Cytotoxic T cell (primary cell): ENCODE results near the genes TMEM260 and ACTR10.

DNA sequence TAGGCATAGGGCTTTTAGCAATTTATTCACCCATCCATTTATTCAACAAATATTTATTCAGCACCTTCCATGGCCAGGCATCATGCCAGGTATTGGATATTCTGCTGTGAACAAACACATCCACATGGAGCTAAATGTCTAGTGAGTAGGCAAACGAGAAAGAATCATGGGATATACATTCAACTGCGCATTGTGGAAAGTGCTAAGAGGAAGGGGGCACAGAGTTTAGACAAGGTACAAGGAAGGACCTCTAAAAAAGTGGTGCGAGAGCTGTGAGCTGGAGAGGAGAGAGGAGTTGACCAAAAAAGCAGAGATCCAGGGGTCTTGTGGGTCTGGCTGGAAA, 63.7 kb downstream of the PELI2 start:
- PRO-cap, 2 experiments, result no peak in any of the 2 experiments

- PRO-cap, 2 experiments, result no peak in any of the 2 experiments
Observed at GRCh38 chr14:56333544-56334109, 215.4 kb downstream of the PELI2 start.

- PRO-cap, 2 experiments, result peak in 2 of 2 experiments; most common plus-strand start chr14:56579826 (in 2); most common minus-strand start chr14:56580237 (in 1)
Observed at GRCh38 chr14:56579085-56580404, at the start of gene TMEM260. Gene TMEM260 (plus strand): TSS chr14:56579798.

- PRO-cap, 2 experiments, result no peak in any of the 2 experiments
Observed at GRCh38 chr14:56589862-56590565, 10.4 kb downstream of the TMEM260 start.

- PRO-cap, 2 experiments, result no peak in any of the 2 experiments
Observed at GRCh38 chr14:56597539-56598436, 18.2 kb downstream of the TMEM260 start.

DNA sequence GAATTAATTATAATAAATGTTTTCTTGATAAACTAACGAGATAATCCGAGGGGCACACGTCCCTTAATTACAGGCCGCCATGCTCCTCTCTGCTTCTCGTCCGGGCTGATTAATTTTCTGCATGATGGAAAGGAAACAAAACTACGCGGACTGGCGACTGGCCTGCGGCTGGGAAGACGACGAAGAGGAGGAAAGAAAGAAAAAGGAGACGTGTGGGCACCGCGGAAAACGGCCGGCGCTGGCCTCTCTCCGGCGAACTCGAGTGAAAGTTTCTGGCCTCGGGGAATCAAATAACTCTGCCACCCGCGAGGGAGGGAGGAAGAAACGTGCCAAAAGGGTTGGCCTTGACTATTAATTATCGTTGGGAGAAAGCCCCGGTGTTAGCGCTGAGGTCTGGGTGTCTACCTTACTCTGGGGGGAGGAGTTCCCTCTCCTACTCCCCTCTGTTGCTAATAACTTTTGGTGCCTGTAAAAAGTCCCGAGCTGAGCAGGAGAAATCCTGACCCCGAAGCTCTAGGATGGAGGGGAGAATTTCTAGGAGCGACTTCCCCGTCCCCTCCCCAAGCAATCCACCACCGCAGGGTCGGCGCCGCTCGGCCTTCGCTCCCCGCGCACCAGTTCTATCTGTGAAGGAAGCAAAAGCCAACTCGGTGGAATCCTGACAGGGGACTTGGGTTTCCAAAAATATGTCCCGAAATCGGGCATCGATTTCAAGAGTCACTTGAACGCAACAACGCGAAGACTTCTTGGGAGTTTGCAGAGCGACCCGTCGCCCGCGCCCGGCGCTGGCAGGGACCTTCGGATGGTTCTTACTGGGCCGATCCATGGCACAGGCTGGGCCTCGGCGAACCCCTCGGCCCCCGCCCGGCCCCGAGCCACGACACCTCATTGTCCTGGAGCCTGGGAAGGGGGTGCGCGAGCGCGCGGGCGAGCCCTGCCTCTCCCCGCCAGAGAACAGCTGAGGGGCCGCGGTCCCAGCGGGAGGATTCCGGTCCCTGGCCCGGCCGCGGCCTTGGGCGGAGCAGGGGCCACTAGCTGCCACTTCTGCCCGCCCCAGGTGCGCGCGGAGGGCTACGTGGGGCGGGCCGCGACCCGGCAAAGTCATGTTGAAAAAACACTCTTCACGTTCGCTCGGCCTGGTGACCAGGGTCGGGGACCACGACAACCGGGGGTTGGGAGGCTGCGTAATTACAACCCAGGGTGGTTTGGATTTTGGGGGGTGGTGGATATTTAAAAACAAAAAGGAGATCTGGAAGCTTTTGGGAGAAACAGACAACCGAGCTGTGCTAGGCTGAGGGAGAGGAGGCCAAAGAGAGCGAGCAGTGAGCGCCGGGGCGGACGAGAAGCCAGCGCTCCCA, 1.6 kb downstream of the OTX2 start:
- PRO-cap, 2 experiments, result no peak in any of the 2 experiments

- PRO-cap, 2 experiments, result no peak in any of the 2 experiments
Observed at GRCh38 chr14:57982681-57983250, 116.9 kb upstream of the SLC35F4 start.

- PRO-cap, 2 experiments, result no peak in any of the 2 experiments
Observed at GRCh38 chr14:57999450-57999935, 133.6 kb upstream of the SLC35F4 start.

GRCh38 chr14:58199570-58200815, at the start of gene ACTR10:
Gene ACTR10 (plus strand): TSS chr14:58200149.
- PRO-cap, 2 experiments, result peak in 2 of 2 experiments; most common plus-strand start chr14:58200202 (in 2); most common minus-strand start chr14:58200383 (in 2)

DNA sequence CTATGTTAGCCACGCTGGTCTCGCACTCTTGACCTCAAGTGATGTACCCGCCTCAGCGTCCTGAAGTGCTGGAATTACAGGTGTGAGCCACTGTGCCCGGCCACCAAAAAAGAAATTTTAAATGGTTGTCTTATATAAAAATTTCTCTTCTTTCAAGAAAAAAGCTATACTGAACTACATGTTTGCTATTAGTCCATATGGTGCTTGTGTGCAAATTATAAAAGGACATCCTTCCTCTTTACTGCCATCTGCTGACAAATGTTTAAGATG, 33.0 kb upstream of the TOMM20L start:
- PRO-cap, 2 experiments, result no peak in any of the 2 experiments

GRCh38 chr14:58646128-58647138, 8.7 kb downstream of the DACT1 start:
- PRO-cap, 2 experiments, result no peak in any of the 2 experiments

- PRO-cap, 2 experiments, result no peak in any of the 2 experiments
Observed at GRCh38 chr14:59215301-59215671, 26.8 kb downstream of the DAAM1 start.

DNA sequence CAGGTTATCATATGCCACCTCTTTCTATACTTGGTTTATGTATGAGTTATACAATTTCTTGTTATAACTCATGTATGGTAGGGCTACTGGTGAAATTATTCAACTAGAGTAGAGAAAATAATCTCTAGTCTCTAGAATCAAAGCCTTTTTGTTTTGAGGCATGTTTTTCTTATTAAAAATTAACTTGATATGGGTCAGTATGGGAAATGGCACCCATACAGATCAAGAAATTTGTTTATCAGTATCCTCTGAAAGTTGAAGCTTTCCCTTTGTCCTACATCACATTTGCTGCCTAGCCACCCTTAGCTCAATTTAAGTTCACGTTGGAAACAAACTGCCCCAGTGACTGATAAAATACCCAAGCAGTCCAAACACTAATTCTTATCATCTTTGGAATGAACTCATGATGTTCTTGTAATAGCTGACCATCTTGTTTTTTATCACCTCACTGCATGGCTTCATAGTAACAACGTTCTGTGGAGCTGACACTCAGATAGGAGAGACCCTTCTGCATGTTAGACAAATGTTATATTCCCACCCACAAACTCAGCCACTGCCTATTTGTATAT, 93.5 kb downstream of the GPR135 start:
- PRO-cap, 2 experiments, result no peak in any of the 2 experiments

- PRO-cap, 2 experiments, result no peak in any of the 2 experiments
Observed at GRCh38 chr14:59424588-59425255, 40.5 kb downstream of the GPR135 start.

GRCh38 chr14:60138457-60139281, 26.5 kb downstream of the DHRS7 start:
- PRO-cap, 2 experiments, result no peak in any of the 2 experiments

GRCh38 chr14:60174883-60175846, 10.0 kb upstream of the DHRS7 start:
- PRO-cap, 2 experiments, result no peak in any of the 2 experiments

- PRO-cap, 2 experiments, result no peak in any of the 2 experiments
Observed at GRCh38 chr14:60245530-60246052, 3.4 kb upstream of the PPM1A start.

GRCh38 chr14:60312802-60313480, 63.9 kb downstream of the PPM1A start:
- PRO-cap, 2 experiments, result no peak in any of the 2 experiments

- PRO-cap, 2 experiments, result no peak in any of the 2 experiments
Observed at GRCh38 chr14:60327272-60328509, 78.7 kb downstream of the PPM1A start.

GRCh38 chr14:60647927-60649320, 853 bp downstream of the SIX1 start:
- PRO-cap, 2 experiments, result no peak in any of the 2 experiments